Astrocyte (in vitro differentiated cells and primary cell): ENCODE data around the genes H1-2, H2AC6, H2BC5, H4C6 and ZNF322.

DNA sequence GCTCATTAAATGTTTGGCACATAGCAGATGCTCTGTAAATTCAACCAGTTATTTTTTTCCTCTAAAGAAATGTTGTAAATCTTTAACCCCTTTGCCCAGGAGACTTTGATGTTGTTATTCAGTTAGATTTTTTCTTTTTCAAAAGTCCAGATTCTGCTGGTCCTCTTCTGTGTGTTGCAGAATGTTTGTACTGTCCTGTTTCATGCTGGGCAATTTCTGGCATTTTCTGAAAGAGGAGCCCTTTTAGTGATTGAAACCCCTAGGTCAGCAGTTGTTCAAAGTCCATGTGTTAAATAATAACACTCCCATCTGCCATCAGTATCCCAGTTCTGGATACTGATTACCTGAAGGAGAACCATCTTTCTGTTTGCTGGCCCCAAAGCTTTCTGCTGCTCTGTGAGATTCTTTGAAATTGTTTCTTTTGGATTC is 1.3 kb upstream of the SLC17A1 start:
- PRO-cap = no peak

GRCh38 chr6:26025284-26026059 is 1.6 kb downstream of the H4C2 start:
- PRO-cap = no peak
- RRBS, 2 experiments = 70 to 89% methylated on average over 3 of the region's 9 CpGs

DNA sequence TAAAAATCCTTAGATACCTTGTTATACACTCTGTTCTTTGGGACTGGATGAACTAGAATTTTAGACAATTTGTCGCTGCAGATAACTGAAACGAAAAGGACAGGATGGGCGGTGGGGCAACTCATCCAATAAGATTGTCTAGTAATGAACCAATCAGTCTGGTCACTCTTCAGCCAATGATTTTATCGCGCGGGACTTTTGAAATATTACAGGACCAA is 157 bp upstream of the H3C3 start:
- PRO-cap = bidirectional peak, plus-strand start outside the sequence, minus-strand start at position 54 of the sequence
- RRBS, 2 experiments = no CpG with 5 or more reads among the region's 6 CpGs

GRCh38 chr6:26054075-26054386 is 2.2 kb downstream of the H1-2 start:
- PRO-cap = no peak
- RRBS, 2 experiments = no CpG with 5 or more reads among the region's 3 CpGs

DNA sequence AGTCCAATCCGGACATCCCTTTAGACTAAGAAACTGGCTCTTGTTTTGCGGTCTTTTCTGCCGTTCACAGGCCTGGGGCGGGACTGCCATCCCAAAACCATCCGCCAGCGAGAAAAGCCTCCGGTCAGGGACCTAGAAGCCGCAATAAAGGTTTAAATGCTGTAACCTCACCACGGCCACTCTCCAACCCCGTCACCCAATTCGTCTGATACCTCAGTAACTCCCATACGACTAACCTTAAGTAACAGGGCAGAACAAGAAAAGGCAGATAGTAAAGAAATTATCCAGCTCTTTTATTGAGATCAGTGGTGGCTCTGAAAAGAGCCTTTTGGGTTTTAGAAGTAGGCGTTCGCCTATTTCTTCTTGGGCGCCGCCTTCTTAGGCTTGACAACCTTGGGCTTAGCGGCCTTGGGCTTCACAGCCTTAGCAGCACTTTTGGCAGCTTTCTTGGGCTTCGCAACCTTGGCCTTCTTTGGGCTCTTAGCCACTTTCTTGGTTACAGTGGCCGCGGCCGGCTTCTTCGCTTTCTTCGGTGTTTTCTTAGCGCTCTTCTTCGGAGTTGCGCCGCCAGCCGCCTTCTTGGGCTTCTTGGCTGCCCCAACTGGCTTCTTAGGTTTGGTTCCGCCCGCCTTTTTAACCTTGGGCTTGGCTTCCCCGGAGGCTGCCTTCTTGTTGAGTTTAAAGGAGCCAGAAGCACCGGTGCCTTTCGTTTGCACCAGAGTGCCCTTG is 672 bp downstream of the H1-2 start:
- PRO-cap = no peak
- RRBS, 2 experiments = 2% methylated on average over 4 of the region's 33 CpGs; no CpG with 5 or more reads in 1 of the 2 experiments

DNA sequence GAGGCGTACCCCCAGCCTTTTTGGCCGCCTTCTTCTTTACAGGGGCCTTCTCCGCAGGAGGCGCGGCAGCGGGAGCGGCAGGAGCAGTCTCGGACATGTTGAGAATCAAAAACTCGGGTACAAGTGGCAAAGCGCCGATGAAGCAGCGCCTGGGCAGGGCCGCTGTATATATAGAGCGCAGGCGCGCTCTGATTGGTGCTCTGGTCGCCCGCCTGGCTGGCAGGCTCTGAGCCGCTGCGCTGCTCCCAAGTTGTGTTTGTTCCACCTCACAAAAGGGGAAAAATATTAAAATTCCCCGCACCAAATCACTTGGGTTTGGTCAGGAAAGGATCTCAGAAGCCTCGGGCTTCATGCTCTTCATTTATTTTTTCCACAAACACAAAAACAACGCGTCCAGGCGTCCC is at the start of gene H1-2:
TSS of gene H1-2 (minus strand) at position 139 of the 404 bp plus-strand sequence.
- PRO-cap = bidirectional peak, plus-strand start at position 298 of the sequence, minus-strand start at position 139 of the sequence; unidirectional peak, minus-strand start at position 230 of the sequence
- RRBS, 2 experiments = no CpG with 5 or more reads among the region's 25 CpGs

- PRO-cap = no peak
- RRBS, 2 experiments = no CpG with 5 or more reads among the region's 7 CpGs
Observed at GRCh38 chr6:26070955-26071632, 14.8 kb upstream of the H1-2 start.

- PRO-cap = bidirectional peak, plus-strand start at chr6:26124172, minus-strand start at chr6:26123926; unidirectional peak, plus-strand start at chr6:26124718
- RRBS, 2 experiments = 2% methylated on average over 6 to 13 of the region's 55 CpGs
Observed at GRCh38 chr6:26124025-26125141, at the start of gene H2AC6. TSS of gene H2AC6 (plus strand) at chr6:26124172.

- PRO-cap = no peak
- RRBS, 2 experiments = no CpG with 5 or more reads among the region's 6 CpGs
Observed at GRCh38 chr6:26139381-26140551, 15.8 kb downstream of the H2AC6 start.

GRCh38 chr6:26158016-26158595 is at the start of gene H2BC5:
TSS of gene H2BC5 (plus strand) at chr6:26158122.
- PRO-cap = bidirectional peak, plus-strand start at chr6:26158126, minus-strand start at chr6:26157891
- RRBS, 2 experiments = no CpG with 5 or more reads among the region's 32 CpGs

DNA sequence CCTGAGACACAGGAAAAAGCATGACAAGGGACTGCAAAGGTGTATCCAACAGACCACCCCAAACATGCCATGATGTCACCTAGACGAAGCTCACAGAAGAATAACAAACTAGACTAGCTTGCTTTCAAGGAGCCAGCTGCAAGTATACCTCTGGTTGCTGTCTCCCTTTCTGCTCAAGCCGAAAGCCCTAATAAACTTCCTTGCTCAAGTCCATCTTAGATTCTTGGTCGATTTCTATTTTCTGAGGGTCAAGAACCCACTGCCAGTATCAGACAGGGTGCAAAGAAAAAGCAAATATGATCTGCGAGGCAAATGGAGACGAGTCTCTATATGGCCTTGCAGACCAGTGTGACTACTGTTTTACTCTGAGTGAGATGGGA is 3.3 kb downstream of the H4C5 start:
- PRO-cap = no peak
- RRBS, 2 experiments = no CpG with 5 or more reads among the region's 5 CpGs

- PRO-cap = bidirectional peak, plus-strand start at chr6:26240393, minus-strand start at chr6:26240202
- RRBS, 2 experiments = no CpG with 5 or more reads among the region's 51 CpGs
Observed at GRCh38 chr6:26240010-26241006, at the start of gene H4C6. TSS of gene H4C6 (plus strand) at chr6:26240393.

DNA sequence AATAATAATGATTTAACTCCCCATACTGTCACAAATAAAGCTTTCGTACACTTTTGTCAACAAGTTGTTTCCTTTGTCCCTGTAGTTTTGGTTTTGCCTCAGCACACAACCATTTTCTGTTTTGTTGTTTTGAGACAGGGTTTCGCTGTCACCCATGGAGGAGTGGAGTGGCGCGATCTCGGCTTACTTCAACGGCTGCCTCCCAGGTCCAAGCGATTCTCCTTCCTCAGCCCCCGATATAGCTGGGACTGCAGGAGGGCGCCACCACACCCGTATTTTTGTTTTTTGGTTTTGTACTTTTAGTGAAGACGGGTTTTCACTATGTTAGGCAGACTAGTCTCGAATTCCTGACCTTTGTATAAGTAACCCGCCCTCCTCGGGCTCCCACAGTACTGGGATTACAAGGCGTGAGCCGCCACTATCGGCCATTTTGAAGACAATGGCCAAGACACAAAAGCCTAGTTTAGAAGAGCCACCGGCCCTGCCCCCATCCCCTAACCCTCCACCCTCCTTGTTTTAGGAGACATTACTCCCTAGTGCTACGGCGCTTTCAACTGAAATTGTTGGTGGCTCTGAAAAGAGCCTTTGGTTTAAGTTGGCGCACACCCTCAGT is 752 bp downstream of the H3C7 start:
- PRO-cap = bidirectional peak, plus-strand start at position 526 of the sequence, minus-strand start at position 432 of the sequence
- RRBS, 2 experiments = no CpG with 5 or more reads among the region's 21 CpGs

- PRO-cap = unidirectional peak, plus-strand start at chr6:26299673
- RRBS, 2 experiments = no CpG with 5 or more reads among the region's 20 CpGs
Observed at GRCh38 chr6:26299363-26299967, 14.1 kb upstream of the H4C8 start.

- PRO-cap = no peak
- RRBS, 2 experiments = no CpG with 5 or more reads among the region's 3 CpGs
Observed at GRCh38 chr6:26384113-26384513, 1.2 kb downstream of the BTN2A2 start.

- PRO-cap = no peak
- RRBS, 2 experiments = no CpG with 5 or more reads among the region's 6 CpGs
Observed at GRCh38 chr6:26407496-26408097, 5.5 kb downstream of the BTN3A1 start.

DNA sequence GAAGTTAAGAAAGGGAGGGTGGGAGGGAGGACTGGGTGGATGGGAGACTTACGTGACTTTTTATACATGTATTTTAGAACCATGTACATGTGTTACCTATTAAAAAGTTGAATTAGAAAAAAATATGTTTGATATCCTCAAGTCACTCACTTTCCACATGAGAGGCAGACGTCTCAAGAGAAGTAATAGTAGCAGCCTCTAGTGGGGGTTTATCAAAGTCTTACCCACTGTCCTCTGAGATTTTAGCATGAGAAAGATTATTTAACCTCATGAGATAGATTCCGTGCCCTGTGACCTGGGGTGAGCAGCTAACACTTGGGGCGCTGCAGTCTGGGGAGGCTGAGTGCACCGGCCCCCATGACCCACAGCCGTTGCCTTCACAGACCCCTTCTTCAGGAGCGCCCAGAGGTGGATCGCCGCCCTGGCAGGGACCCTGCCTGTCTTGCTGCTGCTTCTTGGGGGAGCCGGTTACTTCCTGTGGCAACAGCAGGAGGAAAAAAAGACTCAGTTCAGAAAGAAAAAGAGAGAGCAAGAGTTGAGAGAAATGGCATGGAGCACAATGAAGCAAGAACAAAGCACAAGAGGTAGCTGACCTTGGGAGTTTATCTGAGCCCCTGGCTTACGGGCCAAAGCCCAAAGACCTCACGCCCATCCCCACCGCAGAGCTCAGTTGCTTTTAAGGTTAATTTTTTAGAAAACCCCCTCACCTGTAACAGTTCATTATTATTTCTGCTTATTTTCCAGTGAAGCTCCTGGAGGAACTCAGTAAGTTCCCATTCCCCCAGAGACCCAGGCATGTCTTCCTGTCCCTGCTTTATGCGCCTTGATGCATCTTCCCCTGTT is 7.3 kb downstream of the BTN3A1 start:
- PRO-cap = no peak
- RRBS, 2 experiments = 38% methylated on average over 3 of the region's 14 CpGs; no CpG with 5 or more reads in 1 of the 2 experiments

GRCh38 chr6:26465160-26465586 is 7.4 kb downstream of the BTN2A1 start:
- PRO-cap = no peak
- RRBS, 2 experiments = no CpG with 5 or more reads among the region's 5 CpGs

GRCh38 chr6:26659133-26660463 is at the start of gene ZNF322:
TSS of gene ZNF322 (minus strand) at chr6:26659746.
- PRO-cap = bidirectional peak, plus-strand start at chr6:26659481, minus-strand start at chr6:26659438; bidirectional peak, plus-strand start at chr6:26659888, minus-strand start at chr6:26659732; unidirectional peak, minus-strand start at chr6:26660140
- RRBS, 2 experiments = under 1 to 2% methylated on average over 13 of the region's 61 CpGs

- PRO-cap = bidirectional peak, plus-strand start at chr6:27019945, minus-strand start at chr6:27019943; bidirectional peak, plus-strand start at chr6:27020405, minus-strand start at chr6:27020308
- RRBS, 2 experiments = 1 to 6% methylated on average over 15 to 16 of the region's 68 CpGs
Observed at GRCh38 chr6:27019631-27020872, 112.5 kb downstream of the H2BC11 start.